Peyer's patch (tissue), 4 donors: ENCODE measurements around a stretch of chr2.

GRCh38 chr2:231455711-231456417 lies 8.4 kb downstream of the NCL start:
- PRO-cap, result no peak
- RAMPAGE, long total RNA, 4 experiments, result no peak in any of the 4 experiments

DNA sequence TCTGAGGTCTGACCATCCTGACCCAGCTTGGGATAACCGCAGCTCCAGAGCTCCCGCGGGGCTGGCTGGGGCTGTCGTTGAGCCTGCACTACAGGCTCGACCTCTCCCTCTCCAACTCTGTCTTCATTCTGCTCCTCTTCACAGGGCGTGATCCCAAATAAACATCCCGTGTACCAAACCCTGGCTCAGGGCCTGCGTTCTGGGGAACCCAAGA lies 8.3 kb downstream of the TEX44 start:
- PRO-cap, result no peak
- RAMPAGE, long total RNA, 4 experiments, result no peak in any of the 4 experiments

DNA sequence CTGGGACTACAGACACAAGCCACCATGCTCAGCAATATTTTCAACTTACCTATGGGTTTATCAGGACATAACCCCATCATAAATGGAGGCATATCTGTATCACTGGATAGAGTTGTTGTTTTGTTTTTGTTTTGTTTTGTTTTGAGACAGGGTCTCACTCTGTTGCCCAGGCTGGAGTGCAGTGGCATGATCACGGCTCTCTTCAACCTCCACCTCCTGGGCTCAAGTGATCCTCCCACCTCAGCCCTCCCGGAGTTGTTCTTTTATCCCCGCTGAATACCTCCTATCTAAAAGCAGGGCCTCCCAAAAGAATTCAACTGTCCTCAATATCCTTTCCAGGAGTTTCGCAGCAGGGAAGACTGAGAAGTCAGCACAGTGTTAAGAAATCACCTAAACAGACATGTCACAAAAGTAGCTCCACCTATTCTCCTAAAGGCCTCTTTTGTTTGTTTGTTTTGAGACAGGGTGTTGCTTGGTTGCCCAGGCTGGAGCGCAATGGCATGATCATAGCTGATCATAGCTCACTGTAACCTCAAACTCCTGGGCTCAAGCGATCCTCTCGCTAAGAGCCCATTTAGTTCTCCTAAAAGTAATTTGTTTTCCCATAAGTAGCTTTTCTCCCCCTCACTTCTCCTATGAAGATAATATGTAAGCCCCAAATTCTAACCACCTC lies 53.7 kb downstream of the TEX44 start:
- PRO-cap, result no peak
- RAMPAGE, long total RNA, 4 experiments, result no peak in any of the 4 experiments

DNA sequence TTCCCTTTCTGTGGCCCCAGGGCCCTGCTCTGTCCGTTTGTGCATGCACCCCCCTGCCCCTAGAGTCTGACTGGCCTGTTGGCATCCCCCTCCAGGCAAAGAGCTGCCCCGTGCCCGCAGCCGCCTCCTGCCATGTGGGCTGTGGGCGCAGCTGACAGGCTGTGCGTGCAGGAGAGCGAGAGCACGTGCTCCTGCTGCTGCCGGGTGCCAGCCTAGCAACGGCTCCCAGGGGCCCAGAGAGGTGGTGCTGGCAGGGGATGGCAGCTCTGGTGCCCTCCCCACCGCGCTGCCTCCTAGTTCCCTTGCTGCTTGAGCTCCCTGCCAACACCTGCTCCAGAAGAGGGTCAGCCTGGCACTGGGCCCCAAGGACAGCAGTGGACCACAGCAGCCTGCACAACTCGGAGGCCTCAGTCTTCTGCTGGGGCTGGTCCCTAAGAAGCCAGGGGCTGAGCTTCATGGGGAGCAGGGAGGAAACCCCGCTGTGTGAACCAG lies 24.0 kb upstream of the PTMA start:
- PRO-cap, result no peak
- RAMPAGE, long total RNA, 4 experiments, result no peak in any of the 4 experiments

DNA sequence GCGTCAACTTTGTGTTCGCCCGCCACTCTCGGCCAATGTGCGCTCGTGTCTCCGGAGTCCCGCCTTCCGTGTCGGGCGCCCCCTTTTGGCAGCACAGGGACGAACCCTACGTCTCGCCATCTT lies 1.4 kb upstream of the PTMA start:
- PRO-cap, result no peak
- RAMPAGE, long total RNA, 4 experiments, result no peak in any of the 4 experiments

DNA sequence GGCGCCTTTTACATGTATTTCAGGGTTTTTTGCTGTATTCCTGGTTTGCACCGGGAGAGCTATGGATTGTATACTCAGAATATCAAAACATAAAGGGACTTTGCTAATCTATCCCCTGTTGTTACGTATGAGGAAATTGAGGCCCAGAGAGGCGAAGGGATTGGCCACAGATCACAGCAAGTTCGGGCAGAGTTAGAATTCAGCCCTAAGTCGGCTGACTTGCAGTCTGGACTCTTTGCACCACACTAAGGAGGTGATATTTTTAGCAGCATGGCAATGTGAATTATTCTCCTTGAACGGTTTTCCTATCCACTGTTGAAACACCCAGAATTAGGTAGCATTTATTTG lies 866 bp upstream of the PDE6D start:
- PRO-cap, result no peak
- RAMPAGE, long total RNA, 4 experiments, result no peak in any of the 4 experiments

- PRO-cap, result unidirectional peak, minus-strand start at chr2:232459208
- RAMPAGE, long total RNA, 4 experiments, result no peak in any of the 4 experiments
Observed at GRCh38 chr2:232458870-232459369, 3.0 kb downstream of the ALPI start.

DNA sequence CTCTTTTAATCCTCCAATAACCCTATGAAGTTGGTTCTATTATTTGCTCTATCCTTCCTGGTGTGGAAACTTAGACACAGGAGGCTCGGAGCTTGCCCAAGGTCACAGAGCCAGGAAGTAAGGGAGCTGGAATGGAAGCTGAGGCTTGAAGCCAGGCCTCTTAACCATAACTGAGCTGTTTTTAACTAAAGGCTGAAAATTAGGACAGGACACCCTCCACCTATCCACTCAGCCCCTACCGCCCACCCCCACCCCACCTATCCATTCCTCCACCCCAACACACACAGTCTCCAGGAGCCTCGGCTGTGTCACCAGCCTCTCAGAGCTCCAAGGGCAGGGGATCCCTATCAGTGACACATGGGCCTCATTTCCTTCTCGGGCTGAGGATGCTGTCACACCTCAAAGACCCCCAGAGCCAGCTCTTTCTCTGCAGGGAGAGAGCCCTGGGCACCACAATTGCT lies 14.0 kb upstream of the ECEL1 start:
- PRO-cap, result no peak
- RAMPAGE, long total RNA, 4 experiments, result no peak in any of the 4 experiments

DNA sequence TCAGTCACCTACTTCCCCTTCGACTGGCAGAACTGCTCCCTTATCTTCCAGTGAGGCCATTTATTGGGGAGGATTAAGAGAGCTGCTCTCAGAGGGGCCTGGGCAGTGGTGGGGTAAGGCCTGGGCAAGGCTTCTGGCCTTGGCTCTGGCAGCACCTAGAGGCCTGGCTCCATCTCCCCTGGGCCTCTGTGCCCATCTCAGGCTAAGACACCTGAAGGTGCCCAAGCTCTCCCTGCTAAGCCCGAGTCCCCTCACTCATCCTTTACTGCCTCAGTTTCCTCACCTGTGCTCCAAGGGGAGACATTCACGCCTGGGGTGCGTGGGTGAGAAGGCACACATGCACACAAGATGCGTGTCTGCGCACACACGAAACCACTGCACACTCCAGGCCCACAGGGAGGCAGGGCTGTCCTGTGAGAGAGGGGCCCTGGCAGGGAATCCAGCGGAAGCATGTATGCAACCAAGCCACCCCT lies 2.0 kb downstream of the CHRNG start:
- PRO-cap, result no peak
- RAMPAGE, long total RNA, 4 experiments, result no peak in any of the 4 experiments

- PRO-cap, result no peak
- RAMPAGE, long total RNA, 4 experiments, result no peak in any of the 4 experiments
Observed at GRCh38 chr2:232556226-232556981, 5.9 kb downstream of the EIF4E2 start.

- PRO-cap, result no peak
- RAMPAGE, long total RNA, 4 experiments, result start-site peak on the plus strand in 1 of 4 experiments, at chr2:232760386-232760582 at its widest, 26 reads per replicate
Observed at GRCh38 chr2:232760256-232760610, 16.1 kb downstream of the KCNJ13 start.

DNA sequence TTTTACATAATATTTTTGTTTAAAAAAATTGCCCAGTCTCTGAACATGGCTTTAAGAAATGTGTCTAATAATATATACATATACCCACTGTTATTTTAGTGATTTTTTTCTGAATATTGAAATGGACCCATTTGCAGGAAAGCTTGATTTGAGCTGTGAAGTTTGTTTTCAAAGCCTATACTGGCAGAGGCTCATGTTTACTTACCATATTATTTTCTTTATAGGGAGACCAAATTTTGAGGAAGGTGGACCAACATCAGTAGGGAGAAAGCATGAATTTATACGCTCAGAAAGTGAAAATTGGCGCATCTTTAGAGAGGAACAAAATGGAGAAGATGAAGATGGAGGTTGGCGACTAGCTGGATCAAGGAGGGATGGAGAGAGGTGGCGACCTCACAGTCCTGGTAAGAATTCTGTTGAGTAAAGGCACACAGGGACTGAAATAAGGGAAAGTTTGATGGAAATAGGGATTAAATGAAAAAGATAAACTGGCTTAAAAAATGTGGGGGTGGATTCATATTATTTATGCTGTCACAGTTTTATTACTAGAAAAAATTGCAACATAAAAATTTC lies 10.6 kb upstream of the KCNJ13 start:
- PRO-cap, result no peak
- RAMPAGE, long total RNA, 4 experiments, result start-site peak on the plus strand in 1 of 4 experiments, centred at position 309 of the sequence, 30 reads per replicate

- PRO-cap, result no peak
- RAMPAGE, long total RNA, 4 experiments, result no peak in any of the 4 experiments
Observed at GRCh38 chr2:232811072-232811487, 34.7 kb upstream of the KCNJ13 start.

DNA sequence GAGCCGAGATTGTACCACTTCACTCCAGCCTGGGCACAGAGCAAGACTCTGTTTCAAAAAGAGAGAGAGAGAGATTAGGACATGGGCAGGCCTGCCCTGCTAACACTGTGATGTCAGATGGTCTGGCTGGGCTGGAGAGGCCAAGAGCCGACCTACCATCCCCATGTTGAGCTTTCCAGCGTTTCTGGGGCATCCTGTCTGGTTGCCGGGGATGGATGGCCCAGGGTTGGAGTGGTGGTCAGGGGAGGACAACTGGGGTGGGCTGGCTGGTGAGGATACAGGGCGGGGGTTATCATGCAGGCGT lies 5.2 kb downstream of the SNORC start:
- PRO-cap, result no peak
- RAMPAGE, long total RNA, 4 experiments, result no peak in any of the 4 experiments

- PRO-cap, result no peak
- RAMPAGE, long total RNA, 4 experiments, result no peak in any of the 4 experiments
Observed at GRCh38 chr2:233076991-233077353, 16.8 kb downstream of the INPP5D start.

- PRO-cap, result no peak
- RAMPAGE, long total RNA, 4 experiments, result start-site peak on the plus strand in 1 of 4 experiments, at chr2:233379828-233379971 at its widest, 11 reads per replicate
Observed at GRCh38 chr2:233379347-233380519, 25.4 kb downstream of the DGKD start.

- PRO-cap, result no peak
- RAMPAGE, long total RNA, 4 experiments, result no peak in any of the 4 experiments
Observed at GRCh38 chr2:233423190-233423862, 69.0 kb downstream of the DGKD start.

- PRO-cap, result bidirectional peak, plus-strand start at chr2:233424513, minus-strand start at chr2:233424361; unidirectional peak, minus-strand start at chr2:233424607
- RAMPAGE, long total RNA, 4 experiments, result no peak in any of the 4 experiments
Observed at GRCh38 chr2:233424037-233424723, 69.9 kb downstream of the DGKD start.

DNA sequence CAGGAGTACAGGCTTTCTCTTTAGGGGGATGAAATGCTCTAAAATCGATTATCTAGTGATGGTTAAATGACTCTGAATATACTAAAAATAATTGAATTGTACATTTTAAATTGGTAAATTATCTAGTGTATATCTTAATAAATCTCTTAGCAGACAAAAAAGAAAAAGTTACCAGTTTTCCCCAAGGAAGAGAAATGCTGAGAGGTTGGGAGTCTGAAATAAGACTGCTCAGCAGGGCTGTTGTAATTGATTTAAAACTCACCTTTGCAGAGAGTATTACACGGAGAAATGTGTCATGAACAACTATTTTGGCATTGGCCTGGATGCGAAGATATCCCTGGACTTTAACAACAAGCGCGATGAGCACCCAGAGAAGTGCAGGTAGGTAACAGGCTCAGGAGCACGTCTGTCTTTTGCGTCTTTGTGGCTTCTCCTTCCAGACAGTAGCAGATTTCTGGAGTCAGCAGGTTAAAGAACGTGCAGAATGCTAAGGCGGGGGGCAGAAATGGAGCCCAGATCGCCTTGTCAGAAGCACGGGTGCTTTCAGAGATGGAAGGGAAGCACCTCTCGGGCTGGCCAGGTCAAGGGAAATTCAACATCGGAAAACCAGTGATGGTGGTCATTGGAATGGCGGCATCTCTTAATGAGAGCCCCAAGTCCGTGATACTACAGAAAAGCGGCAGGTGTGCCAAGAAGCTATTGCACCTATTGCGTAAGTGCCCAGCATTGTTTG lies 100.4 kb downstream of the DGKD start:
- PRO-cap, result no peak
- RAMPAGE, long total RNA, 4 experiments, result start-site peak on the plus strand in 1 of 4 experiments, centred at position 384 of the sequence, 16 reads per replicate

DNA sequence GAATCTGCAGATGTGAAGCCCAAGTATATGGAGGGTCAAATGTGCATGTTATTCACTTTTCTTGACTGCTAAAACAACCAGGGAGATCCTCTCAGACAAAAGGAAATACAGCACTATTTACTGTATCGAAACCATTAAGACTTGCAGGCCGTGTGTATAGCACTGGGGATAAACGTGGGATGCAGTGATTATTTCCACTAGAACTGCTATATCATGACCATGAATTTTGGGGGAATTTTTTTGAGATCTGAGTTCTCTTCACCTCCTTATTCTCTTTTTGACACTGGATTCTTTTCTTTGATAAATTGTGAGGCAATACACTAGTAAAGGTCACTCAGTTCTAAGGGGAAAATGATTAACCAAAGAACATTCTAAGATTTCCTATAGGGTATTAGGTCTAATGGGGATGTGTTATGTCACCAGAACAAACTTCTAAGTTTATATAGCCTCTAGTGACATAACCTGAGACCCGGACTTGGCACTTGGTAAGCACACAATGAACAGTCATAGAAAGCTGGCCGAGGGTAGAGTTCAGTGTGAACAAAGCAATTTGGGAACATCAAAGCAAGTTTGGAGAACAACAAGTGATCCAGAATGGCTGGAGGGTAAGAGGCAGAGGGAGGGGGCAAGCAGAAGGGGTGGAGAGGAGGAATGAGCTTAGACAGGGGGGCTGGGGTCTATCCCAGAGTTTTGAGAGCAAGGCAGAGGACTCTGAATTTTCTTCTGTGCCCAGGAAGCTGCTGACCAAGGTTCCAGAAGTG lies 14.8 kb upstream of the UGT1A1 start:
- PRO-cap, result no peak
- RAMPAGE, long total RNA, 4 experiments, result no peak in any of the 4 experiments